AG04449 (cell line): ENCODE data around the gene WTAP.

- RRBS = no CpG with 5 or more reads among the region's 5 CpGs
Observed at GRCh38 chr6:159687966-159688390, 5.1 kb downstream of the SOD2 start.

DNA sequence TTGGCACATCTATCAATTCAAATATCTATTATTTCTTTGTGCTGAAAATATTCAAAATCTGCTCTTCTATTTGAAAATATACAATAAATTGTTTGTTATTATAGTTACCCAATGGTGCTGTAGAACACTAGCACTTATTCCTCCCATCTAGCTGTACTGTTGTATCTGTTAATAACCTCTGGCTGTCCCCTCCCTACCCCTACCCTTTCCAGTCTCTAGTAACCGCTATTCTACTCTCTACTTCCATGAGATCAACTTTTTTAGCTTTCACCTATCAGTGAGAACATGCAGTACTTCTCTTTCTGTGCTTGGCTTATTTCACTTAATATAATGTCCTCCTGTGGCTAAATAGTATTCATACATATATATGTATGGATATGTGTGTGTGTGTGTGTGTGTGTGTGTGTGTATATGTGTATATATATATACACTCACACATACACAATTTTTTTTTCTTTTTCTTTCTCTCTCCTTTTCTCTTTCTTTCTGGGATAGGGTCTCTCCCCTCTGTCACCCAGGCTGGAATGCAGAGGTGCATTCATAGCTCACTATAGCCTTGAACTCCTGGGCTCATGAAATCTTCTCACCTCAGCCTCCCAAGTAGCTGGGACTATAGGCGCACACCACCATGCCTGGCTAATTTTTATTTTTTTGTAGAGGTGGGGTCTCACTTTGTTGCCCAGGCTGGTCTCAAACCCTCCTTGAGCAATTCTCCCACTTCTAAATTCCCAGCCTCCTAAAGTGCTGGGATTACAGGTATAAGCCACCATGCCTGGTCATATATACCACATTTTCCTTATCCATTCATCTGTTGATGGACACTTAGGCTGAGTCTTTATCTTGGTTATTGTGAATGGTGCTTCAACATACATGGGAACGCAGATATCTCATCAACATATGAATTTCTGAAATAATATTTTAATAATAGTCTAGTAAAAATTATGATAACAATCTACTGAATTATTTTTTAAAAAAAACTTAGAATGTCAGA, 9.5 kb upstream of the WTAP start:
- RRBS = no CpG with 5 or more reads among the region's 3 CpGs

- RRBS = 2% methylated on average over 32 of the region's 80 CpGs
Observed at GRCh38 chr6:159727481-159728617, at the start of gene WTAP. TSS of gene WTAP (plus strand) at chr6:159727506.

- RRBS = no CpG with 5 or more reads among the region's 8 CpGs
Observed at GRCh38 chr6:159900170-159900537, 9.4 kb downstream of the MAS1 start.

- RRBS = no CpG with 5 or more reads among the region's 14 CpGs
Observed at GRCh38 chr6:160036233-160037184, 67.6 kb downstream of the IGF2R start.

- RRBS = no CpG with 5 or more reads among the region's 26 CpGs
Observed at GRCh38 chr6:160069601-160070223, 51.9 kb upstream of the SLC22A1 start.

- RRBS = 83% methylated on average over 6 of the region's 24 CpGs
Observed at GRCh38 chr6:160258367-160258706, 284 bp downstream of the SLC22A2 start.

DNA sequence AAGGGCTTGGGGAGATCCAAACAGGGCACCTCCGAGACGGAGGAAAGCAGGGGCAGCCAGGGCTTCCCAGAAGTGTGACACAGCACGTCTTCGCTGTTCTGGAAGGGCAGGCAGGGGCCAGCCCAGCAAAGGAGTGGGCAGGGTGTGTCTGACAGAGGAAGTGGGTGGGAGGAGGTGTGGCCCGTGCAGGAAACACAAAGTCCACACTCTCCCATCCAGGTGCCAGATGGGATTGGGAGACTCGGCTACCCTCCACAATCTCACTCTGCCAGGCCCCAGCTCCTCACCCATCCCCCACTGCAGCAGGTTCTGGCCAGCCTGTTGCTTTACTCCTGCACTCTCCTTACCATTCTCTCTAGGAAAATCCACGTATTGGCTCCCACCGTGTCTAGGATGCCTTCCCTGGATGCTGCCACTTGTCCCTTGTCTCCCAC, 41.8 kb upstream of the SLC22A2 start:
- RRBS = no CpG with 5 or more reads among the region's 8 CpGs

- RRBS = no CpG with 5 or more reads among the region's 6 CpGs
Observed at GRCh38 chr6:160431135-160431429, 82.9 kb downstream of the SLC22A3 start.

DNA sequence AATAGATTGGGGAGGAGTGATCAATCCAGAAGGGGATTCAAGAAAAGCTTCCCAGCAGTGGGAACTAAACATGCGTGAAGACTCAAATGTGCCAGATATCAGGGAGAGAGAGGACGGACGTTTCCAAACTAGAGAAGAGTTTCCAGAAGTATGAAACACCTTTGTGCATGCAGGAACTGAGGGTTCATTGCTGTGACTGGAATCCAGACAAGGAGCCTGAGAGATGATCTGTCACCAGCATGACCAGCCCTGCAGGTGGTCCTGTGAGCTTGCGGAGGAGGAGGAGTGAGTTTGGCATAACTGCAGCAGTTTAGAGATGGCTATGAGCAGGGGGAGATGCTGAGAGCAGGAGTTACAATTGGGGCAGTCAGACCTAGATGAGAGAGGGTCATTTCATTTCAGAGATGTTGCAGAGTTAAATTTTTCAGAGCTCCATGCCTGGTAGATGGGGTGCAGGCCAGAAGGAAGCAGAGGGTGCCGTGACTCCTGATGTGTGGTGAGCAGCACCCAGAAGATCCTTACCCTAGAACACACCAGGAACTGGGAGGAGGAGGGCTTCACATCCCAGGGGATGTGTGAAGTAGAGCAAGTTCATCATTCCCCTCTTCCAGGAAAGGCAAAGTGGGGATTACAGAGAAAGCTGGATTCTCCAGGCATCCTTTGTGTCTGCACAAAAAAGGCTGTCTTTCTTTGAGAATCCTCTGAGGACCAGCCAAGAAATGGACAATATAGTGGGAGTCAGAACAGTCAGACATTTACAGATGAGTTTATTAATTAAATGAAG, 89.7 kb downstream of the SLC22A3 start:
- RRBS = no CpG with 5 or more reads among the region's 5 CpGs

GRCh38 chr6:160837280-160837608, 135.2 kb downstream of the PLG start:
- RRBS = no CpG with 5 or more reads among the region's 10 CpGs

DNA sequence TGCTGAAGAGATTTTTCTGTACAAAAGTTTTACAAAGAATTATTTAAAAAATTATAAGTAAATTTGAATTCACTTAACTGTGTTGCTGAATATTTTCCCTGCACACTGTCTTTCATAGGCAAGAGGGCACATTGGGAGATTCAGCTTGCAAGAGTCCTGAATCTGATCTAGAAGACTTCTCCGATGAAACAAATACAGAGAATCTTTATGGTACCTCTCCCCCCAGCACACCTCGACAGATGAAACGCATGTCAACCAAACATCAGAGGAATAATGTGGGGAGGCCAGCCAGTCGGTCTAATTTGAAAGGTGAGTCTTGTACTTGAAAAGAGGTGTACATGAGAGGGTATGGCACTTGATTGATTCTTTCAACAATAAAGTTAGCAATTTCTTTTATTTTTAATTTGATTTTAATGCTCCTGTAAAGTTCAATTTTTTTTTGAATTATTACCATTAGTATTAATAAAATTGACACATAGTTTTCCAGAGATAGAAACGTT, 42.6 kb downstream of the MAP3K4 start:
- RRBS = no CpG with 5 or more reads among the region's 5 CpGs

- RRBS = no CpG with 5 or more reads among the region's 5 CpGs
Observed at GRCh38 chr6:161076603-161077033, 85.0 kb downstream of the MAP3K4 start.

DNA sequence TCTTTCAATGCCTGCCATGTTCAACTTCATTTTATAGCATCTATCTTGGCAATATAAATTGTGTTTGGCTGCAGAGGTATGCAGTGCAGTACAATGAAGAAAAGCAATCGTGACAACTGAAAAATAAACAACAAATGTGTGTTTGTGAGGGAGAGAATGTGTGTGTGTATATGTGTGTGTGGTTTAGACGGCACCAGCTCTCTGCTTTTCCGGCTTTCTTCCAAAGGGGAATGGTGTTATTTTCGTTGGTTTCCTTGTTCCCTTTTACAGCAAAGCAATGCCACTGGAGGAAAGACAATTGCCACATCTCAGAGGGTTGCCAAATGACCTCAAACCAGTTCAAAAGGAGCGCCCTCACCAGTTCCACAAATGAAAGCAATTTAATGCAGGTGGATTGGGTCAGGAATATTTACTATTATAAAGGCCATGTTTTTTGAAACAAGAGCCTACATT, 587.2 kb downstream of the PRKN start:
- RRBS = no CpG with 5 or more reads among the region's 5 CpGs

- RRBS = no CpG with 5 or more reads among the region's 7 CpGs
Observed at GRCh38 chr6:162377705-162378260, 349.8 kb downstream of the PRKN start.

DNA sequence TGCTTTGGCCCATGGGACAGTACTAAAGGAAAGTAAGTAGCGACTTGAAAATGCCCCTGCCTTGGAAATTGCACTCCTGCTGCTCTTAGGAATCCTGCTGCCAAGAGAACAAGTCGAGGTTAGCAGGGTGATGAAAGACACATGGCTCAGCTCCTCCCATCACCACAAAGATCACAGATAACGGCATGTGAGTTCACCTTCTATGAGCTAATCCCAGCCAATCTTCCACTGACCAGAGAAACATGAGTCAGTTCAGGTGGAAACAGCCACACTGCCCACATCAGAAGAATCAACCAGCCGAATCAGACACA, 106.4 kb downstream of the PRKN start:
- RRBS = no CpG with 5 or more reads among the region's 4 CpGs

GRCh38 chr6:163264246-163264860, 150.2 kb upstream of the QKI start:
- RRBS = no CpG with 5 or more reads among the region's 13 CpGs

DNA sequence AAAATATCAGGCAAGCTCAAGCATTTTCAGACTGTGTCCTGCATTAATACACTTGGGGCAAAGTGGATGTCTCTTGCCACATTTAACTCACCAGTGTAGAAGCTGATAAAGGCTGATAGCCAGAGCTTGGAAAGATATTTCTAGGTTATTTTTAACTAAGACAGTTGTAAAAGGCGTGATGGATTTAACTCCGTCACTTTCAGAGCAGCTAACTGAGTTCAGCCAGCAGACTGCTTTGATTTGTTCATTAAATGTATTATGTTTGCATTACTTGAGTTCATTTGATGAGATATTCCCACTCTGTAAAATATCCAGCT, 112.2 kb upstream of the QKI start:
- RRBS = no CpG with 5 or more reads among the region's 2 CpGs

DNA sequence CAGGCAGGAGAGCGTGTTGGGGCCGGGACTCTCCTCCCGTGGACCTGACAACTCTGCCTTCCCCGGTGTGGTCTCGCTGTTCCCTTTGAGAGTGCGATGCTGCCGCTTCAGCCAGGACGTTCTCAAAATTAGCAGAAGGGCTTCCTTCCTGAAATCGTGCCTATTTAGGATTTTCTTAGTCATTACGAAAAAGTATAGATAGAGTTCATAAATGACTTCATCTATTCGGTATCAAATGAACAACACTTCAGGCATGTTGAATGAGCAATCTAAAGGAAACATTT, 104.8 kb upstream of the QKI start:
- RRBS = no CpG with 5 or more reads among the region's 11 CpGs